ENCODE results near the gene RNF144A.

- PRO-cap, 2 experiments = no peak in any of the 2 experiments
Observed at GRCh38 chr2:6650147-6650934, 215.4 kb downstream of the CMPK2 start.

DNA sequence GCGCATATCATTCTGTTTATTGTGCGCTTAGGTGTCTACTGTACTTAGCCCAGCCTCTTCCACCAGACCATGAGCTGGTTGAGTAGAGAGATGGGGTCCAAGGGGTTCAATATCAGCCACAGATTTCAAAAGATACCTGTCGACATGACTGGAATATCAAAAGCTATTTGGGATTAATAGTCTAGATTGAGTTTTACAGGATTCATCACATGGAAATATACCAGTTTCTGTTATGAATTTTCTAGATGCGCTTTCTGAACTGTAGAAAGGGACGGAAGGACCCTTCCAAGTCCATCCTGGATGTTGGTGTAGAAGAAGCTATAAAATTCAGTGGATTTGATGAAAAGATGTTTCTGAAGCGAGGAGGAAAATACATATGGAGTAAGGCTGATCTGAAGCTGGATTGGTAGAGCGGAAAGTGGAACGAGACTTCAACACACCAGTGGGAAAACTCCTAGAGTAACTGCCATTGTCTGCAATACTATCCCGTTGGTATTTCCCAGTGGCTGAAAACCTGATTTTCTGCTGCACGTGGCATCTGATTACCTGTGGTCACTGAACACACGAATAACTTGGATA, 18.0 kb downstream of the RSAD2 start:
- PRO-cap, 2 experiments = no peak in any of the 2 experiments

DNA sequence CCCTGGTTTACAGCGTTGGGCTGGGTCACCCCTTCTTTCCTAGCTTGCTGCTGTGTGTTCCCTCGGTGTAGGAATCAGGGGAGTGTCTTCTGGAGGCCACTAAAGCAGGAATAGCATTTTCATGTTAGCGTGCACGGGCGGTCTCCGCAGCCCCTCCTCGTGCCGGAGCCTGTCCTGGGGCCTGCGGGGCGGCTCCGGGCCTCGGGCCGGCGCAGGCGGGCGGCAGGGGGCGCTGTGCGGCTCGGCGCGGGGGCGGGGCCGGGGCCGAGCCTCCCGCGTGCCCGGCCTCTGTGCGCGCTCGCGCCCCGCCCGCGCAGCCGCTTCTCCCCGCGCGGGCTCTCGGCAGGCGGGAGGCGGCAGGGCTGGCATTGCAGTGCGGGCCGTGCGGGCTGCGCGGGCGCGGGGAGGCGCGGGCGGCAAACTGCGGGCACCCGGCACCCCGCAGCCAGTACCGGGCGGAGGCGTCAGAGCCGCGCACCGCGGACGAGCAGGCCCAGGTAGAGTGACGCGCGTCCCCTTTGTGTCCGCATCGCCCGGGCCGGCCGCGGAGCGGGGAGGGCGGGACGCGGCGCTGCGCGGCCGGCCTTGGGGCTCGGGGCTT, at the start of gene RNF144A:
Gene RNF144A, plus strand, starts transcription at position 287 of the 601 bp plus-strand sequence.
- PRO-cap, 2 experiments = peak in 2 of 2 experiments; most common plus-strand start position 368 of the sequence (in 2)

- PRO-cap, 2 experiments = no peak in any of the 2 experiments
Observed at GRCh38 chr2:7468084-7468511, 550.9 kb downstream of the RNF144A start.

DNA sequence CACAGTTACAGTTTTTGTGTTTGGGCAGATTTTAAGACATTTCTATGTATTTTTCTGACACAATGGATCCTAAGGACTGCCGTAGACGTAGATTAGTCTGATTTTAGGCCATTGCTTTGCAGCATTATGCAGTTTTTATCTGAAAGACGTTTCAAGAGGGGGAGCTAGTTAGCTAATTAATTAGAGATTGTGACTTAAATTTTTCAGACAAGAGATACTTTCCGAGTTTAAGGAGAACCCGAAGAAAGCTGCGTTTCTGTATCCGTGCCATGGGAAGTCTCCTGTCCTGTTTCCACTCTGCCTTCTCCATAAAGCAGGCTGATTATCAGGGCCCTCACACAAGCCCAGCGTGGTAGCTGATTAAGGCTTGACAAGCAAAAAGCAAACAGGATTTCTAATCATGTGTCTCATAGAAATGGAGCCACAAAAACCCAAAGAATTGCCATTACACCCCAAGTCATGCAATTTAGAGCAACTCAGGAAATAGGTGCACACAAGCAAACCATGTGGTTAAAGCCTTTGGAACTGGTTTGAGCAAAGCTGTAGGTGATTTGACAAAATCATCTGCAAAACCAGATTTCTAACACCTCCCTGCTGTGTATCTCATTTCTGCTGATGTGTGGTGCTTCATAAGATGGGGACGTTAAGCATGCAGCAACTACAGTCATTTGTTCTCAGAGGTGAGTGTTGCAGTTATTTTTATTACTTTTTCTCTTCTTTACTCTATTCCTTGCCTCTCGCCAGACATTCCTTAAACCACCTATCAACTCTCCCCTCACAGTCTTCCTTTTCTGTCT, 808.2 kb downstream of the RNF144A start:
- PRO-cap, 2 experiments = peak in 2 of 2 experiments; most common plus-strand start position 607 of the sequence (in 1)

DNA sequence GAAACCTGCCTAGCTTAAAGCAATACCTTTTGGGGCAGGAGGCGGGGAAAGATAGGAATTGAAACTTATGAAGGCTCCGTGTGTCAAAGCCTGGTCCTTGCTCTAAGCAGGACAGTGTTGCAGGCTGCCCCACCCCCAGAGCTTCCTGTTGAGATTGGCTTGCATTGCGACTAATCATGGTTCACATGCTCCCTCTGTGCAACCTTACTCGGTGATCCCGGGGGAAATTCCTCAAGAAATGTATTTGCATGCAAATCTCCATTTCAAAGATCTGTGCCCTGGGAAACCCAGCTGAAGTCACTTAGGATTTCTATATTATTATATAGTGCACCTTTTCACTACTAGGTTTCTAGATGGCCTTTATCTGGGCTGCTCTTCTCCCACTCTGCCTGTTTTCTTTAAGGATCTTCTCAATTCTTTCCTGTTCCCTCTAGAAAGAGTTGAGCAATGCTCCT, 802.7 kb upstream of the ID2 start:
- PRO-cap, 2 experiments = no peak in any of the 2 experiments

- PRO-cap, 2 experiments = peak in 2 of 2 experiments; most common plus-strand start chr2:8119921 (in 2)
Observed at GRCh38 chr2:8119716-8120927, 561.7 kb upstream of the ID2 start.

GRCh38 chr2:8120928-8121605, 560.8 kb upstream of the ID2 start:
- PRO-cap, 2 experiments = peak in 2 of 2 experiments; most common minus-strand start chr2:8121097 (in 2)

- PRO-cap, 2 experiments = no peak in any of the 2 experiments
Observed at GRCh38 chr2:8125548-8126451, 556.1 kb upstream of the ID2 start.

DNA sequence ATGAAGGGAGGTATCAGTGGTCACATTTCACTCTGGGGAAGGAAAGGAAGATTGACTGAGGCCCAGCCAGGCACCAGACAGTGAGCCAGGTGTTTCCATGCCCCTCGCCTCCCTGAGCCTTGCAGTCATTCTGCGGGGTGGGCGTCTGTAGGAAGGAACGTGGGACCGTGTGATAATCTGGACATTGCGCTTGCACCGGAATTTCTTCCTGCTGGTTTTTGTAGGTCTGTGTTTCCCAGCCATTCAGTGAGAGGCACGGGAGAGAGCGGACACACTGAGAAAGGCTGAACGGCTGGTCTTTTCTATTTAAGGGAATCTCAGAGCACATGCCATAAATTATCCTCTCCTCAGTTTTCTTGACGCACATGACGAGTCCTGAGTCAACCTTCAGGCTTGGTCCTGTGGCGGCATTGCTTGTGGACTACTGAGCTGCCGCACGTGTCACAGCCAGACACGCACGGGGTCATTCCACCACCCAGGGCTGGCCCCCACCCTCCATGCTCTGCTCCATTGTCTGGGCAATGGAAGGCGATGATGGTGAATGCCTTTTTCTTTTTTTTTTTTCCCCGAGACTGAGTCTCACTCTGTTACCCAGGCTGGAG, 519.3 kb upstream of the ID2 start:
- PRO-cap, 2 experiments = no peak in any of the 2 experiments

- PRO-cap, 2 experiments = no peak in any of the 2 experiments
Observed at GRCh38 chr2:8193482-8194777, 487.9 kb upstream of the ID2 start.

- PRO-cap, 2 experiments = no peak in any of the 2 experiments
Observed at GRCh38 chr2:8298805-8299443, 382.9 kb upstream of the ID2 start.

- PRO-cap, 2 experiments = peak in 2 of 2 experiments; most common minus-strand start chr2:8412266 (in 1)
Observed at GRCh38 chr2:8412029-8412635, 269.7 kb upstream of the ID2 start.

- PRO-cap, 2 experiments = no peak in any of the 2 experiments
Observed at GRCh38 chr2:8491342-8491615, 190.6 kb upstream of the ID2 start.

GRCh38 chr2:8550831-8551270, 131.0 kb upstream of the ID2 start:
- PRO-cap, 2 experiments = no peak in any of the 2 experiments

GRCh38 chr2:8581086-8581977, 100.5 kb upstream of the ID2 start:
- PRO-cap, 2 experiments = no peak in any of the 2 experiments

DNA sequence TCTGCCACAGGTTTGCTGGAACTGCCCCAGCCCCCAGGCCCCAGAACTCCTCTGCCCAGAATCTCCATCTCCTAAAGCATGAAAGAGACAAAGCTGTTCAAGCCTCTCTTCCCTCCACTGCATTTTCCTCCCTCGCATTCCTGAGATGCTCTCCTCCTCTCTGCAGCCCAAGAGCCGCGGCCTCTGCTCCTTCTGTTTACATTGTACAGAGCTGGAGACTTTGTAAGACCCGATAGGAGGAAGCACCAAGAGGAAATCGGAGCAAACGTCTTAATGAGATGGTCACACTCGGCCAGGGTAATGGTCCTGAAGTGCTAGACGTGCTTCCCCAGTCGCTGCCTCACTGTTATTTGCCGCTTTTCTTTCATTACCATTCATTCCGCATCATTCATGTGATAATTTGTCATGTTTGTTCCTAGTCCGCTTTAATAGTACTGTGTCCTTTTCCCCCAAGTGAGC, 45.1 kb upstream of the ID2 start:
- PRO-cap, 2 experiments = no peak in any of the 2 experiments

- PRO-cap, 2 experiments = no peak in any of the 2 experiments
Observed at GRCh38 chr2:8662585-8663074, 19.2 kb upstream of the ID2 start.

DNA sequence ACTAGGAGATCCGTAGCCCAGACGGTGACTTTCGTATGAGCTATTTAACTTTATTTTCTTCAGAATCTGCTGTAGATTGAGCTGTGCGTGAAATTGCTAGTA, 571 bp downstream of the ID2 start:
- PRO-cap, 2 experiments = no peak in any of the 2 experiments

GRCh38 chr2:8683917-8684380, 2.1 kb downstream of the ID2 start:
- PRO-cap, 2 experiments = no peak in any of the 2 experiments